Daoy (cell line): Measurements from ENCODE around the gene TRIM59.

DNA sequence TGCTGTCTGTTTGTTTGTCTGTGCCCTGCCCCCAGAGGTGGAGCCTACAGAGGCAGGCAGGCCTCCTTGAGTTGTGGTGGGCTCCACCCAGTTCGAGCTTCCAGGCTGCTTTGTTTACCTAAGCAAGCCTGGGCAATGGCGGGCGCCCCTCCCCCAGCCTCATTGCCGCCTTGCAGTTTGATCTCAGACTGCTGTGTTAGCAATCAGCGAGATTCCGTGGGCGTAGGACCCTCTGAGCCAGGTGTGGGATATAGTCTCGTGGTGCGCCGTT is 218.2 kb upstream of the STRIT1 start:
- RAMPAGE, long total RNA = no peak

DNA sequence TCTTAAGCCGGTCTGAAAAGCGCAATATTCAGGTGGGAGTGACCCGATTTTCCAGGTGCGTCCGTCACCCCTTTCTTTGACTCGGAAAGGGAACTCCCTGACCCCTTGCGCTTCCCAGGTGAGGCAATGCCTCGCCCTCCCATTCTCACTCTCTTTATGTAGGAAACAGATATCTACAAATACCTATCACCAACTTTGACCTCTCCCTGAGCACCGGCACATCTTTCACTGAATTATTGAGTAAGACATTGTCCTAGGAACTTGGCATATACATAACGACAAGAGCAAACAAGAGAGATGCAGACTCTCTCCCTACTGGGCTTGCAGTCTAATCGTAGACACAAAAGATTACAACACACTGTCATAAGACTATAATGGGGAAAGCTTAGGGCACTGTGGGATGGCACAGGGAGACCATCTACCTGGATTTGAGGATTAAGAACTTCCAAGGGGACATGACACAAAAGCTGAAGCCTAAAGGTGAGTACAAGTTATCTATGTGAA is 218.6 kb upstream of the STRIT1 start:
- RAMPAGE, long total RNA = no peak

GRCh38 chr3:157149648-157150547 is 10.0 kb downstream of the CCNL1 start:
- RAMPAGE, long total RNA = no peak

DNA sequence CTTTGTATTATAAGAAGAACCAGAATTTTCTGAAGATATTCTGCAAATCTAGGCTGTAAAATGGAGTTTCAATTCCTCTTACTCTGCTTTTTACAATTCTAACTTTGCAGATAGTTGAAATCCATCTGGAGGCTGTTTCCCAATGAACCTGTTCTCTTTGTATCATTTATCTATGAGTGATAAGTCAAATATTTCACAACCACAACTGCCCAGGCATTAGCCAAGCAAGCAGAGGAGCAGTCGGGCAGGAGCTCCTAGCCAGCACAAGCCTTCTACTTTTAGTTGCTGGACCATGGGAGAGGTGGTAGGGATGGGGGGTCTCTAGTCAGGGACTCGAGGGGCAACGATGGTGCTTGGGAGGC is 362.0 kb downstream of the IQCJ-SCHIP1 start:
- RAMPAGE, long total RNA = no peak

DNA sequence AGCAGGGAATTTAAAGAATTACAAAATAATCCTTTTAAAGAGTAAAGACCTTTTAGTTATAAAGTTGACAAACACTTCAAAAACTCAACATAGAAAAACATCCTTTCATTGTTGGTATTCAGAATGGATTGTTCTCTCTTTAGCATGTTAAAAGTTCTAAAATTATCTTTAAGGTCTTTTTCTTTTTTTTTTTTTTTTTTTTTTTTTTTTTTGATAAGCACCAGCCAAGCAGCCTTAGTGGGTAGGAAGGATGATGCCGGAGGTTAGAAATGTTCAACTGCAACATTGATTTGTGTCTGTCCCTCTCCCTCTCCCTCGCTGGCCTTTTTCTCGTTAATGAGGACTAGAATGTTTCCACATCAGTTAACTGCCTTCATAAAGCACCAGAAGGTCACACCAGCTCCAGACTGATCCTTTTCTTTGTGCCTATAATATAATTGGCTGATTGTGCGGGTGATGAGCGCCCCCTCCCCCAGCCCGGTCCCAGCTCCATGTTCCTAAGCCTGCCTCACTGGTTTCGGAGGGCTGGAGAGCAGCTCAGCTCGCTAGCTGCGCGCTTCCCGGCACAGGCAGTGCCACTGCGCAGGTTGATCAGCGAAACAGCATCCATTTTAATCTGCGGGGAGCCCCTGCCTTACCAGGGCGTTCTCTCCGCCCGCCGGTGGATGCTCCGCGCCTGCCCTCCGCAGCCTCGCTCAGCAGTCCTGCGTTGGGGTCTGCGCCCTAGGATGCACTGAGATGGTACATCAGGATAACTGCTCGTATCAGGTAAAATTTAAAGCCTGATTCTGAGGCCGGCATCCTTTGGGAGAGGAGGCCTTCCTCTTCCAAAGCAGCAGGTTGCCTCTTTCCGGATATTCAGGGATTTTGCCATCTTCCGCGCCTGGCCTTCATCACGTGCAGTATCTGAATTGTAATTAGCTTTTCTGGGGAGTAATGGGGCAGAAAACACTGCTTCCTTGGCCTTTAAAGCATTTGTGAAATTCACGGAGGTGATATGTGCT is 385.5 kb upstream of the C3orf80 start:
- RAMPAGE, long total RNA = no peak

- RAMPAGE, long total RNA = no peak
Measured at GRCh38 chr3:159911104-159911839, 313.9 kb upstream of the C3orf80 start.

GRCh38 chr3:160428118-160429323 is 21.1 kb downstream of the TRIM59 start:
- RAMPAGE, long total RNA = no peak

DNA sequence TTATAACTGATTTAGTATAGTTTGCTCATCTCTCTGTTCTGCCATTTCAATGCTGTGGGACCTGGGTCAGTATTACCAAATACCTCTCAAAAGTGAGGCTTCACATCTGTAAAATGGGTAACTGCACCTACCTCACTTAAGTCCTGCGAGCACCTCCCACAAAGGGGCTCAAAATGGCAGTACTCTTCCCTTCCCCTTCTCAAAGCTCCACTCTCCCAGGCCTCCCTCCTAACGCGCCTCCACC is 499 bp downstream of the TRIM59 start:
- RAMPAGE, long total RNA = no peak

DNA sequence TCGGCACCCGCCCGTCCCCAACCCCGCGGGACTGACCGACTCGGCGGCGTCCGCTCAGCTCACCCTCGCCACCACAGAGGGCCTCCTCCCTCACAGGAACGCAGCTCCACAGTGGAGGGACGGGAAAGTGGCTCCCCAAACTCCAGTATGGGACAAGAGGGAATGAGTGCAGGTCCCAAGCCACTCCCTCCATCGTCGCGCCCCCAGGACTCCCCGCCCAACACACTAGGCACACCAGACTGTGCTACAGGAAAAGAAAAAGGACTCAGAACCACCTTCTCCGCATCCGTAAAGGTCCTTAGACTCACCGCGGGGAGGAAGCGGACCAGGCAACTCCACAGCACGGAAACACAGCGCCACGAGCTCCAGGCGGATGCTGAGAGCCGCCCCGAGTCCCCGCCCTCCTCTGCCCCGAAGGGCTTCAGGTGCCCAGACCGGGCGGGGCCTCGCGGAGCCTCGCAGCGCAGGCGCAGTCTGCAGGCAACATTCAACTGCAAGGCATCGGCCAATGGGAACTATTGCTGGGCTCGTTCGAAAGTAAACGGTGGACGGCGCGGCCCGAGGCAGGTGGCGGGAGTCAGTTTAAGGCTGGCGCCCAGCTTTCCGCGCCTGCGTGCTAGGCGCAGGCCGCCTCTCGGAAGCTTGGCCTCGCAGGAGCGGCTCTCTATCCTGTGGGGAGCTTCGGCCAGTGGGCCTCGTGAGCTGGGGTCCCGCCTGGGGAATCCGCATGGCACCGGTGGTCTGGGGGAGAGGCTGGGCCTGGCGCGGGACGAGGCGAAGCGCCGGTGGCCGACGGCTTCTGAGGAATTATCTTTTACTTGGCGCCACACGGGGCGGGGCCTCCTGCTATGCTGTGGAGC is at the start of gene TRIM59:
TRIM59 (minus strand) TSS at position 378 of the 860 bp plus-strand sequence.
- RAMPAGE, long total RNA = start-site peak on the minus strand centred at position 386 of the sequence, 56 bp wide, 21 and 8 reads in 2 replicates

DNA sequence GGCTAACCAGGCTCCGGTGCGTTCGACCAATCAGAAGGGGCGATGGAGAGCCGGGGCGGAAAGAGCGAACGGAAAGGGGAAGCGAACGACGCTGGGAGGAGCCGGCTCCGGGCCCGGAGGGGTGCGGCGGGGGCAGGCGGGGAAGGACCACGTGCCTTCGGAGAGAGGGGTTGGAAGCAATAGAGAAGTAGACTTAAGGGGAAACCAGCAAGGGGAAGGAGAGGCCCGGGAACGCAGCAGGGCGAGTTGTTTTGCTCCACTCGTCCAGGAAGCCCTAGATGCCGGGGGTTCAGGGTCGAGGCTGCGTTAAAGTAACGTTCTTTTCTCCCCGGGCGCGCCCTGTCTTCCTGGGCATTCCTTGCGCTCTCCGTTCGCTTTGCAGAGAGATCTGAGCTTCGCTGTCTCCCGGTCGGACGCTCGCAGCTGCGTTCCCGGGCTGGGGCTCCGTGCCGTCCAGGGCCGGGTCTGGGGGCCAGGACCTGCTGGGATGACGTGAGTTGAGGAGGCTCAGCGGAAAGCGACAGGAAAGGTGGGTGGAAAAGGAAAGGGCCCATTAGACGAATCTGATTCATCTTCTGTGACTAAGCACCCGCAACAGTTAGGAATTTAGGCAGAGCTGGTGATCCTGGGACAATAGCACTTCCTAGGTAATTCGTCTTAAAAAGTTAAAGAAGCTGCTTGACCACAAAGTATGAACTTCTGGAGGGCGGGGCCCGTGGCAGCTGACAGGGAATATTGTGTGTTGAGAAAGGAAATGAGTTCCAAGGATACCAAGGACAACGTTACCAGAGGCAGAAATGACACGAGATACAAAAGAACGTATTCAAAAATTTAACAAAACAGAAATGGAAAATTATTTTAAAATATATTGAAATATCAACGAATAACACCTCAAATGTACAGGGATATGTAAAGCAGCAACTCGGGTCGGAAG is 521 bp upstream of the KPNA4 start:
- RAMPAGE, long total RNA = start-site peak on the plus strand centred at position 177 of the sequence, 159 bp wide, 39 and 14 reads in 2 replicates

- RAMPAGE, long total RNA = no peak
Measured at GRCh38 chr3:160622523-160623150, 54.3 kb upstream of the ARL14 start.

- RAMPAGE, long total RNA = no peak
Measured at GRCh38 chr3:160816878-160817508, 61.0 kb downstream of the PPM1L start.

DNA sequence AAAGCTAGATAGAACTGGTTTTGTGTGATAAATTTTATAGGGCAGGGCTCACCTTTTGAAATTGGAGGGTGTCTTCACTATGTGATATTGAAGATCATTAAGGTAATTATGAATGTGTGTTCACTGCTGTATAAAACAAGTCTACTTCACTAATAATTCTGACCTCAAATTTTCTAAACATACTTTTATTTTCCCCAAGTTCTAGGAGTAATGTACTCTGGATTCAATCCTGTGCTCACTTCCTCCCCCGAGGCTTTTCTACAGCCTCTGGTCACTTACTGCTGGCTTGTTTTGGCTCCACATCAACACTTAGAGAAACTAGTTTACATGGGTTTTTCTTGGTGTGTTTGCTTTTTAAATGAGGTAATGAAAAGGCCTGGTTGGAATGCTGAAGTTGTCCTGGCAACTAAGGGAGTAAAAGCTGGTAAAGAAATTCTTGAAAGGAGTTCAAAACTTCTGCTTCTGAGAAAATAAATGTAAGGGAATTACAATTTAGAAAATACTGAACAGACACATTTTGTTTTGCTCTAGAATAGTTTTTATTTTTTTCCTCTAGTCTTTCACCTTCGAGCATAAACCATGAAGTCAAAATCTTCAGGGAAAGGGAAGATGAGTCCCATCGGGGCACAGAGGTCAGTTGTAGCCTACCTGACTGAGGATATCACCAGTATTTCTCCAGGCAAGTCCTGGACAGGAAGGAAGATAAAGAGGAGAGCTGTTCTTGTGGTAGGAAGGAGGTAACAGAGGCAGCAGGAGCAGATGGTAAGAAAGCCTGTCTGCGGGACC is 44.6 kb upstream of the SPTSSB start:
- RAMPAGE, long total RNA = no peak

- RAMPAGE, long total RNA = no peak
Measured at GRCh38 chr3:161878379-161878579, 381.7 kb downstream of the OTOL1 start.

DNA sequence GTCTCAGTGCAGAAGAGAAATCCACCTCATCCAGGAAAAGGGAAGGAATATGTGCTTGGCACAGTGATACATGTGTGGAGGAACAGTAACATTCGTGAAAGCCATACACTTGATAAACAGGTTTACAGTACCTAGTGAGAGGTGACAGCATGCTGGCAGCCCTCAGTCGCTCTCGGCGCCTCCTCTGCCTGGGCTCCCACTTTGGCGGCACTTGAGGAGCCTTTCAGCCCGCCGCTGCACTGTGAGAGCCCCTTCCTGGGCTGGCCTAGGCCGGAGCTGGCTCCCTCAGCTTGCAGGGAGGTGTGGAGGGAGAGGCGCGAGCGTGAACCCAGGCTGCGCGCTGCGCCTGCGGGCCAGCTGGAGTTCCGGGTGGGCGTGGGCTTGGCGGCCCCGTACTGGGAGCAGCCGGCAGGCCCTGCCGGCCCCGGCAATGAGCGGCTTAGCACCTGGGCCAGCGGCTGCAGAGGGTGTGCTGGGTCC is 1579.5 kb downstream of the SI start:
- RAMPAGE, long total RNA = no peak

DNA sequence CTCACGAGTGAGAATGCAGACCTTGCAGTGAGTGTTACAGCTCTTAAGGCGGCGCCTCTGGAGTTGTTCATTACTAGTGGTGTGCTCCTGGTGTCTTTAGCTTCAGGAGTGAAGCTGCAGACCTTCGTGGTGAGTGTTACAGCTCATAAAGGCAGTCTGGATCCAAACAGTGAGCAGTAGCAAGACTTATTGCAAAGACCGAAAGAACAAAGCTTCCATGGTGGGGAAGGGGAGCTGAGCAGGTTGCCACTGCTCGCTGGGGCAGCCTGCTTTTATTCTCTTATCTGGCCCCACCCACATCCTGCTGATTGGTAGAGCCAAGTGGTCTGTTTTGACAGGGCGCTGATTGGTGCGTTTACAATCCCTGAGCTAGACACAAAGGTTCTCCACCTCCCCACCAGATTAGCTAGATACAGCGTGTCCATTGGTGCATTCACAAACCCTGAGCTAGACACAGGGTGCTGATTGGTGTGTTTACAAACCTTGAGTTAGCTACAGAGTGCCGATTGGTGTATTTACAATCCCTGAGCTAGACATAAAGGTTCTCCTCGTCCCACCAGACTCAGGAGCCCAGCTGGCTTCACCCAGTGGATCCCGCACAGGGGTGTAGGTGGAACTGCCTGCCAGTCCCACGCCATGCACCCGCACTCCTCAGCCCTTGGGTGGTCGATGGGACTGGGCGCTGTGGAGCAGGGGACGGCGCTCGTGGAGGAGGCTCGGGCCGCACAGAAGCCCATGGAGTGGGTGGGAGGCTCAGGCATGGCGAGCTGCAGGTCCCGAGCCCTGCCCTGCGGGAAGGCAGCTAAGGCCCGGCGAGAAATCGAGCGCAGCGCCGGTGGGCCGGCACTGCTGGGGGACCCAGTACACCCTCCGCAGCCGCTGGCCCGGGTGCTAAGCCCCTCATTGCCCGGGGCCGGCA is 1526.4 kb downstream of the SI start:
- RAMPAGE, long total RNA = no peak

DNA sequence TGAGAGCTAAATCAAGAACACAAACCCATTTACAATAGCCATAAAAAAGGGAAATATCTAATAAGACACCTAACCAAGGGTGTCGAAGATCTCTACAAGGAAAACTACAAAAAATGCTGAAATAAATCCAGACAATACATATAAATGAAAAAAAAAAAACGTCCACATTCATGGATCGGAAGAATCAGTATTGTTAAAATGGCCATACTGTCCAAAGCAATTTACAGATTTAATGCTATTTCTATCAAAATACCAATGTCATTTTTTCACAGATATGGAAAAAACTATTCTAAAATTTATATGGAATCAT is 881.0 kb downstream of the SI start:
- RAMPAGE, long total RNA = no peak

- RAMPAGE, long total RNA = no peak
Measured at GRCh38 chr3:165211669-165212208, 15.6 kb upstream of the SLITRK3 start.

GRCh38 chr3:167876727-167877018 is 141.2 kb downstream of the SERPINI1 start:
- RAMPAGE, long total RNA = no peak

GRCh38 chr3:168026770-168027326 is 68.9 kb downstream of the GOLIM4 start:
- RAMPAGE, long total RNA = no peak